Renal cortical epithelial cell (primary cell): ENCODE results near the genes MEX3D, UQCR11 and BTBD2.

GRCh38 chr19:1489459-1489996 lies 622 bp downstream of the PCSK4 start:
- RRBS: 21% methylated on average over 12 of the region's 23 CpGs

DNA sequence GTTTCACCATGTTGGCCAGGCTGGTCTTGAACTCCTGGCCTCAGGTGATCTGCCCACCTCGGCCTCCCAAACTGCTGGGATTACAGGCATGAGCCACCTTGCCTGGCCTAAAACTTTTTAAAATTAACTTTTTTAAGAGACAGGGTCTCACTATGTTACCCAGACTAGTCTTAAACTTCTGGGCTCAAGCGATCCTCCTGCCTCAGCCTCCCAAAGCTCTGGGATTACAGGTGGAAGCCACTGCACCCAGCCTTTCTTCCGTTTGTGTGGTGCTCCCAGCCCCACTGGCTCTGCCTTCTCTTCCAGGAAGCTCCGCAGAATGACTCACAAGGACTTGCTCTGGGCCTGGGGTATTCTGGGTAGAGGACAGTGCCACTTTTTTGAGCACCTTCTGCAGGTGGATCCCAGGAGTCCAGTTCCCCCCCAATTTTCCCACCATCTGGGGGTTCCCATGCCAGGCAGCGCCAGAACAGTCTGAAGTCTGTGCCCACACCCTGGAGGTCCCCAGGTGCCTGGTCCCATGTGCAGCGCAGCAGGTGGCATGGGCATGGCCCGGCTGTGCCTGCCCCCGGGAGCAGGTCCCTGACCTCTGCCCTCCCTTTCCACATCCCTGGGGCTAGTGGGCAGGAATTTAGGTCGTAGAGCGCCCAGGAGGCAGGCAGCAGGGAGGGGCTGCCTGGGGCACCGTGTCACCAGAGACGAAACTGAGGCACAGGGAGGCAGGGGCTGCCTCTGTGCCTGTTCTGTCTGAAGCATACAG lies 1.5 kb downstream of the REEP6 start:
- RRBS: no CpG with 5 or more reads among the region's 12 CpGs

DNA sequence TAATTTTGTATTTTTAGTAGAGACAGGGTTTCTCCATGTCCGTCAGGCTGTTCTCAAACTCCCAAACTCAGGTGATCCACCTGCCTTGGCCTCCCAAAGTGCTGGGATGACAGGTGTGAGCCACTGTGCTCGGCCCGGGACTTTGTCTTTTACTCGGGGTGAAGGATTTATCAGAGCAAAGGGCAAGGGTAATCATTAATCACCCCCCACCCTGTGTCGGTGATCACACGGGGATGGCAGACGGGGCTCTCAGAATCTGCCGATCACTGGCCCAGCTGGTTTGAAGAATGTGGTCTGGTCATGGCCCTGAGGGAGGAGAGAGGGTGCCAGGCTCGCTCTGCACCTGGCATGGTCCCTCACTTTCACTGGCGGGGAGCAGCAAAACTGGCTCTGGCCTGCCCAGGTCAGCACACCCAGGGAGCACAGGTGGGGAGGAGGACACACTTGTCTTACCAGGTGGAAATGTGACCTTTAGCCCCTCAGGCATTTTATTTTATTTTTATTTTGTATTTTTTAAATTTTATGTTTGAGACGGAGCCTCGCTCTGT lies 10.2 kb downstream of the REEP6 start:
- RRBS: no CpG with 5 or more reads among the region's 12 CpGs

GRCh38 chr19:1503405-1503946 lies 9.3 kb downstream of the ADAMTSL5 start:
- RRBS: 12% methylated on average over 2 of the region's 31 CpGs

GRCh38 chr19:1567724-1568783 lies at the start of gene MEX3D:
Gene MEX3D (minus strand): TSS chr19:1568325.
- RRBS: 1% methylated on average over 56 of the region's 175 CpGs

DNA sequence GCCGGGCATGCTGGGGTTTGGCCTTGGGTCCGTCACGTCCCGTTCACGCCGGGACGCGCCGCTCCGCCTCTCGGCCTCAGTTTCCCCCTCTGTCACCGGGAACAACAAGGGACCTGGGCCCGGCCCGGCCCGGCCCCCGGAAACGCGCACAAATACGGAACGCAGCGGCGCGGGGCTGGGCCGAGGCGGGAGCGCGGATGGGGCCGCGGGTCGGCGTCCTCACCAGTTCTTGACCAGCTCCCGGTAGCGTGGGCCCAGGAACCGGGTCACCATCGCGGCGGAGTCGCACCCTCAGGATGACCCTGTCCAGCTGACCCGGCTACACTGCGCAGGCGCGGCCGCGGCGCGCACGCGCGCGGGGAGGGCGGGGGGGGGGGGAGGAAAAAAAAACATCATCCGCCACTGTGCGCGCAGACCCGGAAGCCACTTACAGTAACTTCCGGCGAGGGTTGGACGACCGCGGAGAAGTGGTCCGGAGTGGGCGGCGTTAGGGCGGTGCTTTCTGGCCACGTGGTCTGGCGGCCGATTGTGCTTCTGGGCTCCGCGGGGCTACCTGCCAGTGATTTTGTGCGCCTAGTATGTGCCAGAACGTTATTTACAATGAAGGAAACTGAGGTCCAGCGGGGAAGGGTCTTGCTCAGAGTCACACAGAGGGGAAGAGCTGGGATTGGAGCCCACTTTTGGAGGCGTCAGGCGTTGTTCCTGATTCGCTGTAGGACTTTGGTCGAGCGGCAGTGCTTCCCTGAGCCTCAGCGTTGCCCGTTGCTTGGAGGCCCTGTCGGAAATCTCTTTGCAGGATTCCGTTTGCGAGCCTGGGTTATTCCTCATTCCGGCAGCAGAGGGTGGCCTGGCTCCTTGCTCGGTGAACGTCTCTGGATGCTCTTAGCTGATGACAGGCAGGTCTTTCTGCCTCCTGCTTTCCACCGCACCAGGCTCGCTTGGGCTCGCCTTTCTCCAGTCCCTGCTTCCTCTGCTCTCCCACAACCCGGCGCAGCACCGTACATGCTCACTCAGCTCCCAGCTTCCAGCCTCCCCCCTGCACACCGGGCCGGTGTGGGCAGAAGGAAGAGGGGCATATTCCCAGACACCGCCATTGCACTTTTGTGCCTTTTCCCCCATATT lies at the start of gene UQCR11:
TSS of gene UQCR11 (minus strand) at position 326 of the 1,122 bp plus-strand sequence.
- RRBS: 1% methylated on average over 30 of the region's 94 CpGs

DNA sequence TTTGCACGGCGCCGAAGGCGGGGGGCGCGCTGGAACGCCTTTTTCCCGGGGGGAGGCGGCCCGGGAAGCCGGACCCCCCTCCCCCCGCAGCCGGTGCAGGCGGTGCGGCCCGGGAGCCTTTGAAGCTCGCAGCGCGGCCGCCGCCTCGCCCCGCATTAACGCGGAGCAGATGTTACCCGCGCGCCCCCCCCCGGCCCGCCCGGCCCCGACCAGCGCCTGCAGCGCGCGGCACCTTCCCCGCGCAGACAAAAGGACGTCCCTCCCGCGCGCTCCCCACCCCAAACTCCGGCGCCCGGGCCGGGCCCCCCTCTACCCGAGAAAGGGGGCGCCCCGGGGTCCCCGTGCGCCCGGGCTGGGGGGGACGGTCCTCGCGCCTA lies 810 bp downstream of the TCF3 start:
- RRBS: 2% methylated on average over 27 of the region's 55 CpGs

GRCh38 chr19:1652987-1653725 lies 741 bp upstream of the TCF3 start:
- RRBS: under 1% methylated on average over 13 of the region's 54 CpGs

- RRBS: no CpG with 5 or more reads among the region's 13 CpGs
Measured at GRCh38 chr19:1813229-1814027, 1.4 kb upstream of the ATP8B3 start.

DNA sequence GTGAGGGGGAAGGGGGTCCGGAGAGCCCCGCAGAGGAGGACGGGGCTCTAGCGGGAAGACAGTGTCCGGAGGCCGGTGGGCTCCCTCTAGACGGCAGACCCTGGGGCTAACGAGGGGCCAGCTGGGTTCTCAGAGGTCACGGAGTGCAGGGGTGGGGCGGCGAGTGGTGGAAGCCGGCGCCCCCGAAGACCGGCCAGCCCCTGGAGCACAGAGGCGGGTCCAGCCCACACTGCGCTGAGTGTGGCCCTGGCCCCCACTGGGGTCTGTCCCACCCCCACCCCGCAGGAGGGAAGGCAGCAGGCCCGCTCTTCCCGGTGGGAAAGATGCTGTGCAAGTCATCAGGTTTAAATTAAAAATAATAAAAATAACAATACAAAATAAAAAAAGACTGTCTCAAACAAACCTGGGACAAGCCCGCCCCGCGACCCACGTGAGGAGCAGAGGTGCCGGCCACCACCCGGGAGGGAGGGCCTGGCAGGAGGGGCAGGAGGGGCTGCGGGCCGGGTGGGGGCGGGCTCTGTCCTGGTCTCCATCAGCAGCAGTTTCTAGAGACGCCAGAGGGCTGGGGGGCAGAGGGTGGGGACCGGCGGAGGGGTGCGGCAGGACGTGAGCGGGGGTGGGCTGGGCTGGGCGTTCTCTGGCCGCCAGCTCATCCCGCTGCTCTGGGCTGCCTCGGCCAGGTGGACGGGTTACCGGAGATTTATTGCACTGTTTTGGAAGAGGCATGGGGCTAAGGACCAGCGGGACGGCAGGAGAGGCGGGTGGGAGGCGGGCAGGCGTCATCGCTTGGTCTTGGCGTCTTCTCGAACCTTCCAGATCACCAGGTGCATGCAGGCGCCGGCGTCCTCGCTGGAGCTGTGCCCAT lies 3.4 kb upstream of the ATP8B3 start:
- RRBS: 81% methylated on average over 13 of the region's 53 CpGs

DNA sequence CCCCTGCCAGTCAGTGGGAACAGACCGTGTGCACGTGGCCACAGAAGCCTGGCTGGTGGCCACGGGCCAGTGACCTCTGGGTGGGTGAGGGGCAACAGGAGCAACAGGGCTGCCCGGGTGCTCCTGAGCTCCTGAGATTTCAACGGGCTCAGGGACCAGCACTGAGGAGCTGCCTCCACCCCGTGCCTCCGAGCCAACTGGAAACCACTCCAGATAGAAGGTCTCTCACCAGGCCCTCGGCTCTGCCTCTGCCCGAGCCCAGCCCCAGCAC lies 14.5 kb upstream of the ATP8B3 start:
- RRBS: no CpG with 5 or more reads among the region's 9 CpGs

DNA sequence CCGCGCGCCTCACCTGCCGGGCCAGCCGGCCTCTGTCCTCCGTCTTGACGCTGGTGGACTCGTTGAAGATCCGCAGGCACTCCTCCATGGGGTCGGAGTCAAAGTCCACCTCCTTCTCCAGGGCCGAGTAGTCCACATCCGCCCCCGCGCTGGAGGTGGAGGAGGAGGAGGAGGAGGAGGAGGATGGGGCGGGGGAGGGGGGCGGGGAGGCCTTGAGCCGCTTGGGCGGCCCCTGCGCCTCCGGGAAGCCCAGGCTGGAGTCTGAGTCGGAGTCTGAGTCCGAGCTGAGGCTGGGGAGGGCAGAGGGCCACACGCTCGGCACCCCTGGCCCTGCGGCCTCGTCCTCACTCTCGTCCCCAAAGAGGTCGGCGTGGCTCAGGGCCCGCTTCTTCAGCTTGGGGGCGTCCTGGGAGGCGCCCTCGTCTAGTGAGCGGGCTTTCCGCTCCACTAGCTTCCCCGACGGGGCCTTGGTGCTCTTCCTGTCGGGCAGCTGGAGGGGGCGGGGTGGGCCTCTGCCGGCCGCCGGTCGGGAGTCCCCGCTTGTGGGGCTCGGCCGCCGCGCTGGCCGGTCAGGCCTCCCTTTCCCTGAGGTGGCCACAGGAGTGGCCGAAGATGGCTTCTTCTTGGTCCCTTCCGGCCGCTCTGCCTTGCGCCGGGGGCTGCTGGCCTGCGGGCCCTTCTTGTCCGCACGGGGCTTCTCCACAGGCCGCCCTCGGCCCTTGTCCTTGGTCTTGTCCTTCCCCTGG lies 15.0 kb upstream of the ATP8B3 start:
- RRBS: 27% methylated on average over 10 of the region's 59 CpGs

GRCh38 chr19:1842206-1843365 lies 5.7 kb downstream of the REXO1 start:
- RRBS: 84% methylated on average over 4 of the region's 38 CpGs

- RRBS: 21% methylated on average over 8 of the region's 36 CpGs
Measured at GRCh38 chr19:1854952-1855791, 6.9 kb upstream of the REXO1 start.

GRCh38 chr19:1921848-1922105 lies 16.6 kb downstream of the ADAT3 start:
- RRBS: no CpG with 5 or more reads among the region's 14 CpGs

- RRBS: 100% methylated on average over 3 of the region's 36 CpGs
Measured at GRCh38 chr19:1922662-1923386, 17.6 kb downstream of the ADAT3 start.

DNA sequence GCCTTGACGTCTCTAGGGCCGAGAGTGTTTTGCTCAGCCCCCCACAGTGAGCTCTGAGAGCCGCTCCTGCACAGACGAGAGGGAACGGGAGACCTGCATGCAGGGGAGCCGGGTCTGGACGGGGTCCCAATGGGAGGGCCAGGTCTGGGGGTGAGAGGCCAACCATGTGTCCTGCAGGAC lies 1.9 kb downstream of the CSNK1G2 start:
- RRBS: no CpG with 5 or more reads among the region's 7 CpGs

DNA sequence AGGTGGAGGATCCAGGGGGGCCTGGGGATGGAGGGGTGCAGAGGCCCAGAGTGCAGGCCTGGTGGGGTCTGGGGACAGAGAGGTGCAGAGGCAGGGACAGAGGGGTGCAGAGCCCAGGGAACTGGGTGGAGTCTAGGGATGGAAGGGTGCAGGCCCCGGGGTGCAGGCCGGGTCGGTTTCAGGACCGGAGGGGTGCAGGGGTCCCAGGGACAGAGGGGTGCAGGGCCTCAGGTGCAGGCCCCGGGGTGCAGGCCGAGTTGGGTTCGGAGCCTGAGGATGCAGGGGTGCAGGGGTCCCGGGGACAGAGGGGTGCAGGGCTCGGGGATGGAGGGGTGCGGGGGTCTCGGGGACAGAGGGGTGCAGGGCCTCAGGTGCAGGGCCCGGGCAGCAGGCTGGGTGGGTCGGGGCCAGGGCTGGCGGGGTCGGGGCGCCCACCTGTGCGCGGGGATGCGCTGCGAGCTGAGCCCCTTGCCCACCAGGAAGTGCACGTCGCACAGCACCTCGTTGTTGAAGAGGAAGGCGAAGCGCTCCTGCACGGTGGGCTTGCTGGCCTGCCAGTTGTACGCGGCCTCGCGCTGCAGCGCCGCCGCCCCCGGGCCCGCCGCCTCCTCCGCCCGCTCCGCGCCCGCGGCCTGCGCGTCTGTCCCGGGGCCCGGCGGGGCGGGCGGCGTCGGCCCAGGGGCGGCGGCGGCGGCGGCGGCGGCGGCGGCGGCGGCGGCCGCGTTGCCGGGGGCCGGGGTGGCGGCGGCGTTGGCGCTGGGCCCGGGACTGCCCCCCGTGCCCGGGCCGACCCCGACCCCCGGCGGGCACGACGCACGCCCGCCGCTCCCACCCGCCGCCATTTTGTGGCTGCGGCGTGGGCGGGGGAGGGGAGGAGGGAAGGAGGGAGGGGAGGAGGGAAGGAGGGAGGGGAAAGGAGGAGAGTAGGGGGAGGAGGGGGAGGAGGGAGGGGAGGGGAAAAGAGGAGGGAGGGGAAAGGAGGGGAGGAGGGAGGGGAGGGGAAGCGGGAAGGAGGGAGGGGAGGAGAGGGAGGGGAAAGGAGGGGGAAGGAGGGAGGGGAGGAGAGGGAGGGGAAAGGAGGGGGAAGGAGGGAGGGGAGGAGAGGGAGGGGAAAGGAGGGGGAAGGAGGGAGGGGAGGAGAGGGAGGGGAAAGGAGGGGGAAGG lies at the start of gene BTBD2:
TSS of gene BTBD2 (minus strand) at position 853 of the 1,164 bp plus-strand sequence.
- RRBS: 3% methylated on average over 18 of the region's 89 CpGs

DNA sequence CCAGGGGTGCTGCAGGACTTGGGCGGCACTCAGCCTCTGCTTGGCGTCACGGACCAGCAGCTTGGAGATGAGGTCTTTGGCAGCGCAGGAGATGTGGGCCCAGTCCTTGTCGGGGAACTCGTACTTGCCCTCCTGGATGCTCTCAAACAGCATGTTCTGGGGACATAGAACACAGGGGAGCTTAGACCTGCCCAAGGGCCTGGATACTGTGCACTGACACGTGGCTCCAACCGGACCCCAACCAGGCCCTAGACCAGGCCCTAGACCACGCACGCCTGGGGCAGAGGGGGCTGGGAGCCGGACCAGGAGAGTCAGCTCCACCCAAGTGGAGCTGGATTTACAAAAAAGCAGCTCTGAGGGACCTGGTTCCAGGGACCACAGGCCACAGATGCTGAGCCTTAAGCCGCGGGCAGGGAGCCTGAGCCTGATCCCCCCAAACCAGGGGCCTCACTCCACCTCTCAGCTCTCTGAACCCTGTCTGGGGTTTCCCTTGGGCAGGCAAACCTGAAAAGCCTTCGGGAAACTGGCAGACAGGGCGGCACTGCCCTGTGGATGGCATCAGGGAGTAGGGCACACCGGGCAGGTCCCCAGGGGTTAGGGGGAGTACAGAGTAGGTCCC lies 9.9 kb downstream of the MKNK2 start:
- RRBS: 86% methylated on average over 4 of the region's 16 CpGs

GRCh38 chr19:2078623-2079079 lies 17.5 kb downstream of the MOB3A start:
- RRBS: 94% methylated on average over 3 of the region's 11 CpGs